ENCODE data around the gene CMPK2.

- PRO-cap, result no peak
- RAMPAGE, long total RNA, 4 experiments, result no peak in any of the 4 experiments
Observed at GRCh38 chr2:5059058-5059334, 633.2 kb upstream of the SOX11 start.

GRCh38 chr2:5467600-5467799, 224.7 kb upstream of the SOX11 start:
- PRO-cap, result no peak
- RAMPAGE, long total RNA, 4 experiments, result no peak in any of the 4 experiments

DNA sequence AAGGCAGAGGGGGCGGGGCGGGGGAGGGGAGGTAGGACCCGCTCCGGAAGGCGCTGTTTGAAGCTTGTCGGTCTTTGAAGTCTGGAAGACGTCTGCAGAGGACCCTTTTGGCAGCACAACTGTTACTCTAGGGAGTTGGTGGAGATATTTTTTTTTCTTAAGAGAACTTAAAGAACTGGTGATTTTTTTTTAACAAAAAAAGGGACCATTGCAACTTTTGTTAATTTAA, 2.2 kb downstream of the SOX11 start:
- PRO-cap, result no peak
- RAMPAGE, long total RNA, 4 experiments, result no peak in any of the 4 experiments

- PRO-cap, result no peak
- RAMPAGE, long total RNA, 4 experiments, result no peak in any of the 4 experiments
Observed at GRCh38 chr2:6186409-6187366, 494.5 kb downstream of the SOX11 start.

- PRO-cap, result no peak
- RAMPAGE, long total RNA, 4 experiments, result no peak in any of the 4 experiments
Observed at GRCh38 chr2:6821165-6821557, 44.5 kb downstream of the CMPK2 start.

DNA sequence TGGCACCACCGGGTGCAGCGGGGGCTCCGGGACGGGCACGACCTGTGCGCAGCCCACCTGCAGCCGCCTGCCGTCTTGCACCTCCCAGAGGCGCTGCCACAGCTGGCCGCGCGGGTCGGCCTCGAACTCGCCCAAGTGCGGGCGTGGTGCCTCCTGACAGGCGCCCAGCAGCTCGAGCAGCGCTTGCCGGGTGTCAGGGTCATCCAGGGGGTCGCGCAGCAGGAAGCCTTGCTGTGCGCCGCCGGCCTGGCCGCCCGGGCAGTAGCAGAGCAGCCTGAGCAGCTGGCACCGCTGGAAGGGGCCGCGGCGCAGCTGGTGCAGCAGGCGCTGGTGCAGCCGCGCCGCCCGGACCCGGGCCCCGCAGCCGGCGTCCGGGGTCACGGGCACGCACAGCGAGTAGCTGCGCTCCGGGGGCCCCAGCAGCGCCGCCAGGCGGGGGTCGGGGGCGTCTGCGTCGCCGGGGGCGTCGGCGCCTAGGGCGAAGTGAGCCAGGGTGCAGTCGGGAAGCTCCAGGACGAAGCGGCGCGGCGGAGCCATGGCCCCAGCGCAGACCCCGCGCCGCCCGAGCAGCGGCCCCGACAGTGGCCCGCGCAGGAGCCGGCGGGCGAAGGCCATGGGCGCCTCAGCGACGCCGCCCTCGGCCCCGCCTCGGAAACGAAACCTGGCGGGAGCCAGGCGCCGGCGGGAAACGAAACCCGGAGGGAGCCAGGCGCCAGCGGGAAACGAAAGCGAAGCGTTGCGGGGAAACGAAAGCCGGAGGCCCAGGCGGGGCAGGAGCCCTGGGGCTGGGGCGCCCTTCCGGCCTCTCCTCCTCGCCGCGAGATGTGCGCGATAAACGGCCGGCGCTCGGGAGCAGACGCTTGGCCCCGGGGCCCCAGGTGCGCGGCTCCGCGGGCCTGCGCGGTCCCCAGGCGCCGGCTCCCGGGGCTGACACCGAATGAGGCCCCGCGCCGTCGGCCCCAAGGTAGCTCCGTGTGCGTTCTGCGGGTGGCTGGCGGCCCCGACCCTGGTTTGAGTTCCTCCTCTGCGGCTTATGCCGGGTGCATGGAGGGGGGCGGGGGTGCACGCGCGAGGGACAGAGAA, at the start of gene CMPK2:
CMPK2 (minus strand) TSS at position 826 of the 1,083 bp plus-strand sequence.
- PRO-cap, result no peak
- RAMPAGE, long total RNA, 4 experiments, result no peak in any of the 4 experiments

DNA sequence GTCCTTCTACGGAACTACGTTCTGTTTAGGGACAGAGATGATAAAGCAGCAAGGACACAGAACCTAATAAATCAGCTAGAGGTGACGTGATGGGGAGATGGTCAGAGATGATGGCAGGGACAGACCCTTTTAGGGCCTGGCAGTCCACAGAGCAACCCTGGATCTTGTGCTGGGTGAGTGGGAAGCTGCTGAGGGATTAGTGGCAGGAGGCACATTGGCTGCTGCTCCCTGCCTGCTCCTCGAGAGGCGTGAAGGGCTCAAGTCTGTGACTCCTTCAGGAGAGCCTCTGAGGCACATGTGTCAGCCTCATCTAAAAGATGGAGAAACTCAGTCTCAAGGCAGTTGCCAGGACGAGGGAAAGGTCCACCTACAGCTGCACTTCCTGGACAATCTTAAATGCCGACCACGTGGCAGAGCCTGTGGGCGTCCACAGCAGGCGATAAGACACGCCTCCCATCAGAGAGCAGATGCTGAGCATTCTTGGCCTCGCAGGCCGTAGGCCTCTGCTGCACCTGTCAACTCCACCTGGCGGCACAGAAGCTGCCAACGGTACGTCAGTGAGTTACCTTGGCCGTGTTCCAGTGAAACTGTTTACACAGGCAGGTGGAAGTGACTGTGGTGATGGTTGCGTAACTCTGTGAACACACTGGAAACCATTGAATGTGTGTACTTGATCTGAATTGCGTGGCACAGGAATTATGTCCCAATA, 114.3 kb downstream of the RNF144A start:
- PRO-cap, result no peak
- RAMPAGE, long total RNA, 4 experiments, result no peak in any of the 4 experiments

- PRO-cap, result no peak
- RAMPAGE, long total RNA, 4 experiments, result no peak in any of the 4 experiments
Observed at GRCh38 chr2:7792107-7792680, 875.0 kb downstream of the RNF144A start.

DNA sequence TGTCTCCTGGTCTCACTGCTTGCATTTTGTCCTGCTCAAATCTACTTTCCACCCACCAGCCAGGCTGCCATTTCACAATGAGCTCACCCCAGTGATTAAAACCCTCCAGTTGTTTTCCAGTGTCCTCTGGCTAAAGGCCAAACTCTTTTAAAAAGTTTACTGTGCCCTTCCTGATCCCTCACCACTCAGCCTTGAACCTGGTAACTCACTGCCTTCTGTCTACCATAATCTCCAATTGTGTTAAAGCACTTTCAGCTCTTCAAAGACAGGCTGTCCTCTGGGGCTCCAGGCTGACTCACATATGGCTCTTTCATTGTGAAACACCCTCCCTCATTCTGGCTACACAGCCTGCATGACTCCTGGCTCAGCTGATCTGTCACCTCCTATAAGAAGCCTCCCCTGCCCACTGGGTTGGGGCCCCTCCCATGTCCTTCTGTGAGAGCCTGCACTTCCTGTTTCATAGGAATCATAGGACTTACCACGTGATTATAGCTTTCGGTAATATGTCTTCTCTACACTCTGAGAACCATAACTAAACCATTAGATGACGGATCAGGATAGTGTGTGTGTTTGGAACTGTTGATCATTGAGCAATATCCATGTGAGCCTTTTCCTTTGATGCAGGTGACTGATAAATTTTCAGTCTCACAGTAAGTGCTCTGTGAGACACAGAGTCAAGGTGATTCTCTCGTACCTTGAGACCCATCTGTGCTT, 590.9 kb upstream of the ID2 start:
- PRO-cap, result no peak
- RAMPAGE, long total RNA, 4 experiments, result no peak in any of the 4 experiments

DNA sequence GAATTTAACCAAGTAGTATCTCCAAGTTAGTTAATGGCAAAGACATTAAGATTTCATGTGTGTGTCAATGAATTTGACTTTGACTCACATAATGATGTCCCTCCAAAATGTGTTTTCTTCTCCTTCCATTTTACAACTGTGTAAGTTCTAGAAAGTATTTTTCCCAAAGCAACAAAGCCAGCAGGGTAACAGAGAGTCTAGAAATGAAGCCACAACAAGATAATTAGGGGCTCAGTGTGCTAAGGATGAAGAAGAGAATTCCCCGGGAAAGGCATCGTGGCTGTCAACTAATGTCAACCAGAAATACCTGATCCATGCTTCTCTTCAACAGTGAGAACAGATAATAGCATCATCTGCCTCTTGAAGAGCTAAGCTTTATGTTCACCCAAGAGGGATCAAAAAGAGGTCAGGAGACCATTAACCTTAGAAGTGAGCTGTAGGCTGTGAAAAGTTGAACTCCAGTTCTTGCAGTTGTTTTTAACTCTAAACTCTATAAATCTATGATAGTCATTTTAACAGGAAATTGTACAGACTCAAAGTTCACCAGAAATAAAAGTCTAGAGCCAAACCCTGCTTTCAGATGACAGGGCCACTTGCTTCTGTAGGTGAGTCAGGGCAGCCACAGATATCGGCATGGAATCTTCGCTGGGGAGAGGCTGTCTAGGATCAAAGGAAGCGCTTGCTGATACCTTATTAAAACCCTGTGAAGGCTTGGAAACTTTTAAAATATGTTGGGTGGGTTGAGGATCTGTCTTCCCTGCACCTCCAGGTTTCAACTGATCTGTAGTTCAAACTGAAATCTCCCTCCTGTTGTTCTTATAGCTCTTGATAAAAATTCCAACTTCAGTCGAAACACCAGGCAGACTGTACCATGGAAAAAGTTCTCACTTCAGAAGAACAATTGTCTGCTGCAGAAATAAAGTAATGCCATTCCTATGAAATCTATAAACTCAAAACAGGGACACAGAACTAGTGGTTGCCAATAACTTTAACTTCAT, 540.6 kb upstream of the ID2 start:
- PRO-cap, result no peak
- RAMPAGE, long total RNA, 4 experiments, result no peak in any of the 4 experiments

DNA sequence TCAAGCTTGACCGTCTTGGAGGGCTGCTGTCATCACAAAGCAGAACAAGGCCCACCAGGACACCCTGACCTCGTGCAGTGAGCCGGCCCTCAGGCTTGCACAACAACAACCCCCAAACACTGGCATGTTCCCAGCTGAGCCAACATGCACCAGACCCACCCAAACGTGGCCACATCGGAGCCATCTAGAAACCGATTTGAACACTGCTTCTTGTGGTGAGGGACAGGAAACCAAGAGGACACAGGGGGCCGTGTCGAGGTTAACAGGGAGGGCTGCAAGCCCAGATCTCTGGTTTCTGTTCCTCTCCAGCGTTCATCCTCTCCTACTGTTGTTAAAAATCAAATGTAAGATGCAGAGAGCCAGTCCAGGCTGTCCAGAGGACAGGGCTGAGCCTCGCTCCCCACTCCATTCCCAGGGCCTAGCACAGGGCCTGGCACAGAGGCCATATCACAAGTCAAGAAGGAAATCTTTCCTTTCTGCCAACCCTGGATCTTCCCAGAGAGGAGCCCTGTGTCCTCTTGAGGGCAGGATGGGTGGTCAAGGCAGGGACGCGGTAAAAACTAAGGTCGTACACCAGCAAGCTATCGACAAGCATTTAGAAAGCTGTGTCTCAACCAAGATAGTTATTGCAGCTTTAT, 378.3 kb upstream of the ID2 start:
- PRO-cap, result no peak
- RAMPAGE, long total RNA, 4 experiments, result no peak in any of the 4 experiments

GRCh38 chr2:8453026-8453457, 228.8 kb upstream of the ID2 start:
- PRO-cap, result no peak
- RAMPAGE, long total RNA, 4 experiments, result no peak in any of the 4 experiments

DNA sequence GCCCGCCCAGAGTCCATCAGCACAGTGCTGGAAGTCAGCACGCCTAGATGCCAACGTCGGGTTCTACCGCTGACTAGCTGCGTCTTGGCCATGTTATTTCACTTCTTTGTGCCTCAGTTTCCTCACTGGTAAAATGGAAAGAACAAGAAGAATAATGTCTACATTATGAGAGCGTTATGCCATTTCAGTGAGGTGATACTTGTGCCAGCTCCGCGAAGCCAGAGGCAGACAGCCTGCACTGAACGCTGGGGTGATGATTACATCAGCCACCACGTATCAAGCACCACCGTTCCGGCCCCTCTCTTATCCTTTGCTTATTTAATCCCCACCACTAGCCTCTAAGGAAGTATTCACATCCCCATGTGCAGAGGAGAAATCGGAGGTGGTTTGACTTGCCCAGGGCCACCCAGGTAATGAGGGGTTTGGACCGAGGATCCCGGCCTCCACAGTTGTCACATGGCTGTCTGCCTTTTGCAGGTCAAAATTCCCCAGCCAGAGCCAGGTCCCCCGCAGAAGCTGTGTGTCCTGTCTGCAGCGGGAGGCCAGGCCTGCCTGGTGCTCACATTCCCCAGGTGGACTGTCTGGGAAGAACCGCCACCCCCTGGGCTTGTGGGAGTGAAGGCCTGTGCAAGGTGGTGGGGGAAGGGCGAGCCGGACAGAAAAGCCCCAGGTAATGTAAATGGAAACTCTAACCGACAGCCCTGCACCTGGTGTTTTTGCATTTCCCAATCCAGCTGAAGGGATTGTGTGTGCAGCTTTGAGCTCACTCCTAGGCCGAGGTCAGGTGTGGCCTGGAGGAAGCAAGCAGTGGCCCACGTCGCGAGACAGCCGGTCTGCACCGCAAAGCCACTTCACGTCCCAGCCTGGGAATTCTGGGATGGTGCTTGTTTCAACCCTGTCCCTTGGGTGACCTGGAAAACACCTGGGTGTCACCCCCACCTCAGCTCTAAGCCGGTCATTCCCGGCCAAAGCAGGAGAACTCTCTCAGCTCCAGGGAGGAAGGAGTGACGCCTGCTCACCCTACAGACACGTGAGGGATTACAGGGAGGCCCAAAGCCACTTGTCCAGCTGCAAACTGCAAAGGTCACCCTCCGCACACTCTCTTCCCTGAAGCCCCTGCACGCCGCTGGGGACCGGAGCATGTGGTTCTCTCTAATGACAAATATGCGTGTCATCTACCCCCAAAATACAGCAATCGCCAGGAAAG, 108.4 kb upstream of the ID2 start:
- PRO-cap, result no peak
- RAMPAGE, long total RNA, 4 experiments, result no peak in any of the 4 experiments

GRCh38 chr2:8682678-8683245, 906 bp downstream of the ID2 start:
- PRO-cap, result no peak
- RAMPAGE, long total RNA, 4 experiments, result no peak in any of the 4 experiments

DNA sequence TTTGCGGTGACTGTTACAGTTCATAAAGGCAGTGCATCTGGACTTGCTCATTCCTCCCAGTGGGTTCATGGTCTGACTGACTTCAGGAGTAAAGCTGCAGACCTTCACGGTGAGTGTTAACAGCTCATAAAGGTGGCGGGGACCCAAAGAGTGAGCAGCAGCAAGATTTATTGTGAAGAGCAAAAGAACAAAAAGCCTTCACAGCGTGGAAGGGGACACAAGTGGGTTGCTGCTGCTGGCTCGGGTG, 65.2 kb upstream of the KIDINS220 start:
- PRO-cap, result no peak
- RAMPAGE, long total RNA, 4 experiments, result no peak in any of the 4 experiments

DNA sequence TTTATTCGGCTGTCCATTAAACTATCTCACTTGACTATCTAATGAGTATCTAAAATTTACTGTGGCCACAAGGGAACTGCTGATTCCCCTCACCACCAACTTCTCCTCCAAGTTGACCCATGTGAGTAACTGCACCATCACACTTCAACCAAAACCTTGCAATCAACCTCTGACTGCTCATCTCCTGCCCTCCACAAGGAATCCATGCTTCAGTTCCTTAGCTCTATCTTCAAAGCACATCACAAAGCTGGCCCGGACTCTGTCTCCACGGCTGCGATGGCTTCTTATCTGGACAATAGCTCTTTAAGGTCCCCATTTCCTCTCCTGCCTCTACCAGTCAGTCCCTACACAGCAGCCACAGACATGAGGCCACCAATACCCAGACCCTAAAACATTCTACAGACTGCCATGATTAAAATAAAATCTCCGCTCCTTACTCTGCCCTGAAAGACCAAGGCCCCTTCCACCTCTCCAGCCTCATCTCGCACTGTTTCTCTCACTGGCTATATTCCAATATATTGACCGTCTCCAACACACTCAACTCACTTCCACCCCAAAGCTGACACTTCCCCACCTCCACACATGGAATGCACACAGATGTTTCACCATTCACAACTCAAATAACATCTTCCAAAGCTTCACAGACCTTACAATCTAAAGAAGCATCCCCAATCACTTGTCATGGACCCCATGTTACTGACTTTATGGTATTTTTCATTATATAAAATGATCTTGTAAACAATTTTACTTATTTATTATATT, 25.6 kb downstream of the MBOAT2 start:
- PRO-cap, result no peak
- RAMPAGE, long total RNA, 4 experiments, result no peak in any of the 4 experiments

DNA sequence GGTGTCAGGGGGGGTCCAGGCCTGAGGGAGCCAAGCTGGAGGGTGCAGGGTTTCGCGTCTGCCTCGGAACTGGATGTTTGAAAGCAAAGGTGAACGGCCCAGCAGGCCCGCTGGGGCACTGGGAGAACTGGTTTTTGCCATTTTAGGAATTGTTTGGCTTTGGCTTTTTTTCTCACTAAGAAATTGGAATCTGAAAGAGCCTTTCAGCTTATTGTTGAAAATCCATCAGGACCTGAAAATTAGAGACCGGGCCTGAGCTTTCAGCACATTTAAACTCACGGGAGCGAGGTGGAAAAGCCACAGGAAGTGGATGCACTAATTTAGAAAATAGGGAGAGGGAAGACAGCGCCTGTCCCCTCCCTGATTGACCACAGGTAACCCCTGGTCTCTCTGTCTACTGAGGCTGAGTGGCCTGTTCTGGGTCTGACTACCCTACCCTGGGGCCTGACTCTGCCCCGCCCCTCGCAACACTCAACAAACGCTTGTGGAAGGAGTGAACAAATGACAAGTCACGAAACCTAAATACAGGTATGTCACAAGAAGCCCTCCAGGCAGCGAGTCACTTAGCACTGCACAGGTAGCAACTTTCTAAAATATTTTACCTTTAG, 100.3 kb upstream of the MBOAT2 start:
- PRO-cap, result no peak
- RAMPAGE, long total RNA, 4 experiments, result no peak in any of the 4 experiments

DNA sequence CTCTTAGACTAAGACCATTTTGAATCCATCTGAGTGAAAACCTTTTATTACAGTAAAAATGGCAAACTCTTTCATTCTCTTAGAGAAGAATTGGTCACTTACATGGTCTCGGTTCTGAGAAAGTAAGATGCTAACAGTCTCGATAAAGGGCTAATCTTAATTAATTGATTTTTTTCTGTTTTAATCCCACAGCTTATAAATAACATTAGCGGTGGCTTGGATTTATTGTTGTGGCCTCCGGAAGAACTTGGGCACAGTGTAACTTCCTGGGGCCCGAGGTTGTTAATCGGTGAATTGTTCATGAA, 90.3 kb upstream of the ASAP2 start:
- PRO-cap, result no peak
- RAMPAGE, long total RNA, 4 experiments, result no peak in any of the 4 experiments

DNA sequence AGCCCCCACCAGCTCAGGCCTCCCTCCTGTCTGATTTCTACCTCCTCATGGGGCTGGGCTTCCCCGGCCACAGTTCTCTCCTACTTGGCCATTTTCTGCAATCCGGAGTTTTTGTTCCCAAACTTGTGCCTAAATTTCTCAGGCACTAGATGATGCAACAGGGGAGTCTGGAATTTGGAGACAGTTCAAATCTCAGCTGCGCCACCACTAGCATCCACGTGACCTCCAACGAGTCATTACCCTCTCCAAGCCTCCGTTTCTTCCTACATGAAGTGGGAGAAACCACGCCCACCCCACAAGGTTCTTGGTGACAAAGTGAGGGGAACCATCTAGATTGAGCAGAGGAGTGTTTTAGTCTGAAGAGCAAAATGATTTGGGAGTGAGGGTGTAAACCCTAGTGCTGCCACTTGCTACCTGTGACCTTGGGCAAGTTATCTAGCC, 61.5 kb upstream of the ASAP2 start:
- PRO-cap, result no peak
- RAMPAGE, long total RNA, 4 experiments, result no peak in any of the 4 experiments

GRCh38 chr2:9168228-9168461, 38.5 kb upstream of the ASAP2 start:
- PRO-cap, result no peak
- RAMPAGE, long total RNA, 4 experiments, result no peak in any of the 4 experiments

Data from sigmoid colon (tissue), 4 donors.